Peripheral blood mononuclear cell (primary cell): Measurements from ENCODE around the gene DR1.

GRCh38 chr1:93345867-93346807 lies at the start of gene DR1:
TSS of gene DR1 (plus strand) at chr1:93345907.
- PRO-cap, 8 experiments = peak in 8 of 8 experiments; most common plus-strand start chr1:93345982 (in 4); most common minus-strand start chr1:93346332 (in 5)

GRCh38 chr1:93346808-93347022 lies 1.0 kb downstream of the DR1 start:
- PRO-cap, 8 experiments = no peak in any of the 8 experiments

DNA sequence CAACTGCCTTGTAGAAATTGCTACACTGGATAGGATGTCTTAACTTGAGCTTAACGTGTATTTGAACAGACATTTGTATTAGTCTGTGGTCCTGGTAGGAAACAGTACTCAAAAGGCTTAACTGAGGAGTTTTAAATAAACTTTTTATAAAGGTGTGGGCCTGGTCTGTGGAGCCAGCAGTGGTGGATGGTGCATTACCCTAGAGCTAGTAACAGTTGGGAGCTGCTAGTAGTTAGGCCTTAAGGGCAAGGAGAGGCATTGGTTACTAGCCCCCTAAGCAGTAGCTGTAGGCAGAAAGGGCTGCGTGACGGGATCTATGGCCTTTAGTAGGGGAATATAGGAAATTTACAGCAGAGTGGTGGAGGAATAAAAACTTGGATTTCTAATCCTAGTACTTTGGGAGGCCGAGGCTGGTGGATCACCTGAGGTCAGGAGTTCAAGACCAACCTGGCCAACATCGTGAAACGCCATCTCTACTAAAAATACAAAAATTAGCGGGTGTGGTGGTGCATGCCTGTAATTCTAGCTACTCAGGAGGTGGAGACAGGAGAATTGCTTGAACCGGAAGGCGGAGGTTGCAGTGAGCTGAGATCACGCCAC lies 25.8 kb downstream of the FNBP1L start:
- PRO-cap, 8 experiments = no peak in any of the 8 experiments

- PRO-cap, 8 experiments = no peak in any of the 8 experiments
Measured at GRCh38 chr1:93509353-93510040, 61.6 kb downstream of the FNBP1L start.

DNA sequence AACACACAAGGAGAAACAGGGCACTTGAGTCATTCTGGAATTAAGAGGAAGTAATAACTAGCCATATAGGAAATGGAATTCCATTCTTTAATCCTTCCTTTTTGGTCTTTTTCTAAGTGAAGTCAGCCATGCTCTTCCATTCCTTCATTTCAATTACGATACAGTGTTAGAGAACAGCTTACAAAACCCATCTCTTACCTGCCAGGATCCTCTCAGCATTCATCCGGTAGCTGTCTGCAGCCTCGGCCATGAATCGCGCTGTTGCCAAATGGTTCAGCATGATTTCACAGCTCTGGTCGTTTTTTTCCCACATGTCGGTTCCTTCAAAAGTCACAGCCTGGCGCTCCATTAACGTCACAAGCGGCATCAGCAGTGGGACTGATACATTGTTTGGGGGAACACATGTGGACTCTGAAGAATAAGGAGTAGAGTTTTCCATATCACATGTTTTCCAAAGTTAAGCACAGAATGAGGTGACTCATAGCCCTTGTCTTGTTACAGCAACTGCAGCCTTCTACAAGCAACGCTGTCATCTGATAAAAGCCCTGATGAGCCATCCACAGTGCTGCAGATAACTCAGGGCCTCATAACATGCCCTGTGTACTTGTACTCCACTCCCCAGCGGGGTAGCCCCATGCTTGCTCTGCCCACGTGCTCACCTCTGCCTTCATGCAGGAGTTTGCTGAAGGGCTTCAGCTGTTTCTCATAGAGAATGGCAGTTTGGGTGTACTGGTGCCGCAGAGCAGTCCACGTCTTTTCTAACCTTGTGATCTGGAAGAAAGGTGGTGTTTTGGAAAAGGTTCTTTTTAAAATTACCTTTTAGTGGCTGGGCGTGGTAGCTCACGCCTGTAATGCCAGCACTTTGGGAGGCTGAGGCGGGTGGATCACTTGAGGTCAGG lies 114.3 kb downstream of the BCAR3 start:
- PRO-cap, 8 experiments = no peak in any of the 8 experiments

DNA sequence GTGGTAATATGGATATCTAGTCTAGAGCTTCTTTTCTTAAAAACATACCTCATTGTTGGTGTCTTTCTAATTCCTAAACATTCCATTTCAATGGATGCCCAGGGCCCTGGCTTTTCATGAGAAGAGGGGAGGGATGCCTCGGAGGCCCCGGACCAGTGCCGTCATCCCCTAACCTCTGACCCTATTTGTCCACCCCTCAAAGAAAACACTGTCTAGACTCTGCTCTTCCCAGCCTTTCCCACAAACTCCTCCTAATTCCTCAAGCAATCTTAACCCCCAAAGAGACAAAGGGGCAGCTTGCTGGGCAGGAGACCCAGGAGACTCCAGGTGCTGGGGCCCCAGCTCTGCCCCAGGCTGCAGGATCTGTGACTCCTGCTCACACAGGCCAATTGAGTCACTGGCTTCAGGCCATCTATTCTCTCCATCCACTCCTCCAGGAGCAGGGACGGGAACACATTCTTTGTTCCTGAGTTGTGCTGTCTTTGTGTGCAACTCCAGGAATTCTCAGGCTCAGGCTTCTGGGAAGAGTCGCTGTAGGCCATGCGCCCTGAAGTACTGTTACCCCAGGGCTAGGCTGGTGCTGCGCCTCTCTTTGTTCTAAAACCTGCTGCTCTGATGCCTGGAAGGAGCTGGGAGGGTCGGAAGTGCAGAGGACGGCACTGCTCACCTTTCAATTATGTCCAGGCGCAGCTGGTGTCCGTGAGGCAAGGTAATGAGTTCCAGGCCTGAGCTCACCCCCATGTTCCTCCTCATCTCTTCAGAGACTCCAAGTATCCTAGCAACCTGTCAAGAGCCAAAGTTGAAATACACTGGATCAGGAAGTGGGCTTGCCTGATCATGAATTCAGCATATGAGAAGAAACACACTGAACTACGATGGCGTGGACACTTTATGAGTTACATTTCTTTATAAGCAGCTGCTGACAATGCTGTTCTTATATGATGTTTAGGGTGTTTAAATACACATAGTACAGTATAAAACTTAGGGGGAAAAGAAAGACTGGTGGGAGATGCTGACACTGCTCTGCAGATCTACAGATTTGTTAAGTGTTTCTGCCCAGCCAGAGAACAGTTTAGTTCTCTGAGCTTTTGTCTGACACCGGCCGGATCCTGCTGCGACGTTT lies 105.9 kb downstream of the BCAR3 start:
- PRO-cap, 8 experiments = no peak in any of the 8 experiments

DNA sequence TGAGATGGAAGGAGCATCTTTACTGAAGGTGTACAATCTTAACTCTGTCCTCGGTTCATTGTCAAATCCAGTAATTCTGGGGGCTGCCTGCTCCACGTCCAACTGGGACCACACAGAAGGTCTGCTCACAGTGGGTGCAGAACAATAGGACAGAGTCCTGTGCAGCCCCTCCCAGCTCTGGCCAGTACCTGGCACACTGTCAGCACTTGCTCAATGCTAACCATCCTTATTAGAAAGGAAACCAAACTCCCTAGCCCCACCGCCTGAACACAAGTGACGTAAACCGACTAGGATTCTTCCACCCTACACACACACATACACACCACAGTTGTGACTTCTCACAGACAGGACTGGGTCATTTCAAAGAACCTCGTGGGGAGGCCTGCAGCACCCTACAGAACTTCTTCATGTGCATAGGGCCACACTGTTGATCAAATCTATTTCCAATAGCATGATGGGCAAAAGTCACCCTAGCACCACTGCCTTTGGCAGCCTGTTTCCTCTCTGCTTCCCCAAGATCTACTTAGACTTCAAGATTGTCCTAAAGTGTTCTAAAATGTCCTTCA lies 5.1 kb downstream of the BCAR3 start:
- PRO-cap, 8 experiments = no peak in any of the 8 experiments

DNA sequence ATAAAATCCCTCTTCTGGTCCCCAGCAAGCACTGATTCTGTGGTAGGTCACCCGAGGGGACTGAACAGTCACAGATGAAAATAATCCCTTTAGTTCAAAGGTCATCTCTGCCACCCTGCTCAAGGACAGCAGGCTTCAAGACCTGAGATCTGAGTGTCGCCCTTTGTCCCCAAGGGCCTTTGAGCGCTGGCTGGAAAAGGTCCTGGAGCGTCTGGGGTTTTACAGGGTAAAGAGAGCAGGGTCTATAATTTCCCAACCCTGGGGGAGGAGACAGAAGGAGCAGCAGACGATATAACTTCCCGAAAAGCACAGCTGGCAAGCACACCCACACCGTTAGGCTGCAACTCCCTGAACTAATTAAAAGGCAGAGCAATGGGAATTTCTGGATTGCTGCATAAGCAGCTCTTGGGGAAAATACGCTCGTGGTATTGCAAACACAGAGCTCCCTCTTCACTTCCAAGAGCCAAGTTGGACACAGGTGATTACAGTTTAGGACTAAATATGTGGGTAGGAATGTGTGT lies 87.3 kb upstream of the BCAR3 start:
- PRO-cap, 8 experiments = no peak in any of the 8 experiments

GRCh38 chr1:93846941-93847721 lies 31.9 kb downstream of the DNTTIP2 start:
- PRO-cap, 8 experiments = peak in 8 of 8 experiments; most common plus-strand start chr1:93847569 (in 6); most common minus-strand start chr1:93847488 (in 7)

- PRO-cap, 8 experiments = no peak in any of the 8 experiments
Measured at GRCh38 chr1:94068569-94069302, 52.2 kb downstream of the ABCA4 start.

DNA sequence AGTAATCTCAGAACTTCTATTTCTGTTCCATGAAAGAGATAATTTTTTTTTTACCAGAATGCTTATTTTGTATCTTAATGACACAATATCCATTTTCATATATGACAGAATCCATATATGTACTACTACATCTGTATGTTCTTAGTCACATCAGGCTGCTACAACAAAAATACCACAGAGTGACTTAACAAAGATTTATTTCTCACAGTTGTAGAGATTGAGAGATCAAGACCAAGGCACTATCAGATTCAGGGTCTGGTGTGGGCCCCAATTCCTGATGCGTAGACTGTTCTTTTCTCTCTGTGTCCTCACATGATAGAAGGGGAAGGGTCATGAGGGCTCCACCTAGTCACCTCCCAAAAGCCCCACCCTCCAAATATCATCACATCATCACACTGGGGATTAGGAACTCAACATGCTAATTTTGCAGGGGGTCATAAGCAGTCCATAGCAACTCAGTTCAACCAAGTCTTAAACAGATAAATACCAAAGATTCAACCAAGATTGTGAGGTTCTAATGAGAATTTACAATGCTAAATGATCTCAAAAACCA lies 43.0 kb downstream of the ARHGAP29 start:
- PRO-cap, 8 experiments = no peak in any of the 8 experiments

GRCh38 chr1:94246097-94246338 lies 8.6 kb upstream of the ARHGAP29 start:
- PRO-cap, 8 experiments = no peak in any of the 8 experiments

- PRO-cap, 8 experiments = no peak in any of the 8 experiments
Measured at GRCh38 chr1:94266025-94266363, 28.6 kb upstream of the ARHGAP29 start.

- PRO-cap, 8 experiments = no peak in any of the 8 experiments
Measured at GRCh38 chr1:94317183-94317463, 79.7 kb upstream of the ARHGAP29 start.

DNA sequence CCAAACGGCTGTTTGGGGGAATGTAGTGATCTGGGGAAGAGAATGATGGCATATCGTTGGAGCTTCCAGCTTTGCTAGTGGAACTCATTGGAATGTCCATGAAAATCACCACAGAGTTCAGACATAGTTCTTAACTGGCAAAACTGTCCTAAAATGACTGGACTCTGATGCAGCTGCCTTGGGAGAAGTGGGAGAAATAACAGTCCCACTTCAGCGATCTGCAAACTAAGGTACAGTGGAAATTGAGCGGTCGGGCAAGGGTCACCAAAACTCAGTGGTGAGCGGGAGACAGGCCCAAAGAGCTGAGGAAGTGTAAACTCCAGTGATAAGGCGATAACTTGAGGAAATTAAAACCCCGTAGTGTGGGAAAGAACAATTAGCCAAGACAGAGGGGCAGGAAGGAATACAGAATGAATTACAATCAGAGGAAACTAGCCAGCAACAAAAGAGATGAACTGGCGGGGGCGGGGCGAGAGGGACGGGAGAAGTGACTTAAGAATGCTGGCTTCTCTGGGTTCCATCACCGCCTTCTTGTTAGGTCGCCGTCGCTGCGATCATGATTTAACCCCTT lies 89.8 kb upstream of the ARHGAP29 start:
- PRO-cap, 8 experiments = no peak in any of the 8 experiments

DNA sequence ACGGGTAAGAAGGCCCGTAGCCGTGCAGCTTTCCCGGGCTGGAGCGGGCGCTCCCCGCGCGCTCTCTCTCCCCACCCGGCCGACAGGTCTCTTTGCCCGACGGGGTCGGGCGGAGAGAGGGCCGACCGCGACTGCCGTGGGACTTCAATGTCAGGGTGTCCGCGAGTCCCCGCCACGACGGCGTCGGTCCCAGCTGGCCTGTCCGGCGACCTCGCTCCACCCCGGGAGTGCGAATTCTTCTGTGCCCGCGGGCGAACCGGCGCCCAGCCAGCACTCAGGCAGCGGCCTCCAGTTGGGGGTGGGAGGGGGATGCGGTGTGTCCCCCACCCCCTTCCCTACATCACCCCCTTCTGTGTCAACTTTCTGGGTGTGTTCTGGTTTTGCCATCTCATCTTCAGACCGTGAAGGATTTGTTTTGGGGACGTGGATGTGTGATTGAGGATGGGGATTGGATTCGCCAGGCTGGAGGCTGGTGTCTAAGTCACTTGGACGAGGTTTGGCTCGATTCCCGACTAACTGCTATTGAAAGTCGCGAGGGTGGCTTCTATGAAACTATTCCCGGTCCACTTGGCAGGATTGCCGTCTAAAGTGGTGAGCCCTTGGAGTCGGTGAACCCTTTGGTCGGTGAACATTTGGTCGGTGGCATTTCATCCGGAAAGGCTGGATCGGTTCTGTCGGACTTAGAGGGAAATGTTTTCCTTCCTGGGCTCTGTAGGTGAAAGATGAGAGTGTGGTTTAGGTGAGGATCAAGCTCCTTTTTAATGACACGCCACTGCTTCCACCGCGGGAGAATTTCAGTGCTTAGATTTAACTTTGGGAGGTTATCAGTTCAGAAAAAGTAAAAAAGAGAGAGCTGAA lies 625 bp downstream of the ABCD3 start:
- PRO-cap, 8 experiments = peak in 4 of 8 experiments; most common plus-strand start position 226 of the sequence (in 1); most common minus-strand start position 241 of the sequence (in 2)

- PRO-cap, 8 experiments = no peak in any of the 8 experiments
Measured at GRCh38 chr1:94475286-94476152, 57.3 kb downstream of the ABCD3 start.

- PRO-cap, 8 experiments = no peak in any of the 8 experiments
Measured at GRCh38 chr1:94552049-94552773, 10.7 kb upstream of the F3 start.

GRCh38 chr1:94711206-94711622 lies 108.9 kb upstream of the SLC44A3 start:
- PRO-cap, 8 experiments = no peak in any of the 8 experiments

DNA sequence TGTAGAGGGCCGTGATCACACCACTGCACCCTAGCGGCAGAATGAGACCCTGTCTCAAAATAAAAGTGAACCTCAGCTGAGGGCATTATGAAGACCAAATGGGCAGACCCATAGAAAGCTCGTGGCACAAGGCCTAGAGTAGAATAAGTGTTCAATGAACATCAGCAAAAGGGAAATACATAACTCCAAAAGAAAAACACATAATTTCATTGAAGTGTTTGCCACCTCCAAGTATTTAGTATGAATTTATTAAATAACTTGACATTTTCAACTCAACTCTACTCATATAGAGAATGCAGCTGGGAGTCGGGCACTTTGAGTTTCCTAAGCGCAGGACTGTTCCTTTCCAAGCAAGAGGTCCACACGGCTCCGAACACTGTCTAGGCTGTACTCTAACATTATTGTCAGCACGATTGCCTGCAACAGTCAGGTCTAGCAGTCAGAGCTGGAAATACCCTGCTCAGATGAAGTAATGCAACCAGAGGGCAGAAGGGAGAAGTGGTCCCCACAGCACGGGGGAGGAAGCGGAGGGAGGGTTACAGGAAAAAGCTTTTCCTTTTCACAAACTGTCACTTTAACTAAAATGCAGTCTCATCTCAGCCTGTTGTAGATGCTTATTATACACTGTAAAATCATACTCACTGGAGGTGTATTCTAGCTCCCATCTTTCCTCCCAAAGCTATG lies 99.1 kb upstream of the SLC44A3 start:
- PRO-cap, 8 experiments = peak in 7 of 8 experiments; most common minus-strand start position 378 of the sequence (in 3)